Measurements from ENCODE around the gene CYTIP.

DNA sequence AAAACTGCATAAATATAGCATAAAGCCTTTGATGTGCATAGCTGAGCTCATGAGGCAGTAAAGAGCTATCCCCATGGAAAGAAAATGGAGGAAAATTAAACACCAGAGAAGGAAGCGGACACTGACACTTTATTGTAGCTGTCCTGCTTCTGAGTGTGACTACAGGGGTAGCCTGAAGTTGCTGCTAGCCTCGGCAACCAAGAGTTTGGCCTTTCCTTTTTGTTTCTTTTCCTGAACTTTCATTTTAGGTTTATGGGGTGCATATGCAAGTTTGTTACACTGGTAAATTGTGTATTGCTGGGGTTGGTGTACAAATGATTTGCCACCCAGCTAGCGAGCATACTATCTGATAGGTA is 343.1 kb downstream of the NR4A2 start:
- RRBS = no CpG with 5 or more reads among the region's 3 CpGs

DNA sequence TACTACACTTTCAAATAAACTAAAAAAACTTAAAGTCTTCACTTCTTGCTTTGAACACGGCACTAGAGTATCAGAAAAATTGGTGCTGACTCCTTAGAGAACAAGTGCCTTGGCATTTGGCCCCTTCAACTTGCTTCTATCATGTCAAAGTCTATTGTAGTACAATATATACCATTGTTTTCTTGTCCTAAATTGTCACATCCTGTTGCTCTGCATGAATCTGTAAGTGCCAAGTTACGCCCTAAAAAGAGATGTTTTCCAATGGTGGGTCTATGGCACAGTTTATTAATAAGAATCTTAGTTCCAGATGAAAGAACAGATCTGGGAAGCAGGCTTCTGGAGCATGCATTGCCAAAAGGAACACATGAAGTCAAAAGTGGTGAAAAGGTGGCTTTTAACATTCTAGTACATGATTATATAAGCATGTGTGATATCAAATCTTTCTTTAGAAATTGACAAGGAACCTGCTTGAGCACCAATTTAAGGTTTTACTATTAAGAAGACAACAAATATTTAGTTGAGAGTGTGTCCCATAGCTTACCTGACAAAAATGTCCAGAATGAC is 147.7 kb downstream of the NR4A2 start:
- RRBS = no CpG with 5 or more reads among the region's 2 CpGs

- RRBS = 2% methylated on average over 4 of the region's 74 CpGs
These were observed 1.5 kb upstream of the NR4A2 start for GRCh38 chr2:156333741-156334708.

DNA sequence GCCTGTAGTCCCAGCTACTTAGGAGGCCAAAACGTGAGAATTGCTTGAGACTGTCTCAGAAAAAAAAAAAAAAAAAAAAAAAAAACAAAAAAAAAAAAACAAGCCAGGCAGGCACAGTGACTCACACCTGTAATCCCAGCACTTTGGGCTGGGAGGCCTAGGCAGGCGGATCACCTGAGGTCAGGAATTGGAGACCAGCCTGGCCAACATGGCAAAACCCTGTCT is 3.2 kb downstream of the GPD2 start:
- RRBS = no CpG with 5 or more reads among the region's 2 CpGs

DNA sequence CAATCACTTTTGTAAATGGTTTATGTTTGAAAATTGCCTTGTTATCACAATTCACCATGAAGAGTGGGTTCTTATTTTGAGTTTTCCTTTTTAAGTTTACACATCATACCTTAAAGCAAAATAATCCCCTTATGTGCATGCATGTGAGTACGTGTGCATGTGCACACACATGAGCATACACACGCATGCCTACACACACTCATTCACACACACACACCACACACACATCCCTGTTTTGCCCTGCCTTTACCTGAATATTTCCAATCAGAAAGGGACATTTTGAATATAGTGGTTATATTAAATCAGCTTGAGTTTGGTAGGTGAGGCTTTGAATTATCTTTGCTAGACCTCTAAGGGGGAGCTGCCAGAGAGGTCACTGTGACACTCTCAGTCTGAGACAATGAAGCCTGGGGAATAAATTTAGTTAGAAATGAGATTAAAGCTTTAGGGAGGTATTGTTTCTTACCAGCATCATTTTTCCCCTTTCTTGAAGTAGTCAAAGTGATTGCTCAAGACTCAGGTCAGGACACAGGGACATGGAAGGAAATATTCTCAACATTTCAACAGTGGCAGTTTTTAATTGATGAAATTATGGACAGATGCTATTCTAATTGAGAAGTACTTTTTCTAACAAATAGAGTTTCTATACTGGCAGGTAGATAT is 108.9 kb downstream of the GPD2 start:
- RRBS = no CpG with 5 or more reads among the region's 2 CpGs

DNA sequence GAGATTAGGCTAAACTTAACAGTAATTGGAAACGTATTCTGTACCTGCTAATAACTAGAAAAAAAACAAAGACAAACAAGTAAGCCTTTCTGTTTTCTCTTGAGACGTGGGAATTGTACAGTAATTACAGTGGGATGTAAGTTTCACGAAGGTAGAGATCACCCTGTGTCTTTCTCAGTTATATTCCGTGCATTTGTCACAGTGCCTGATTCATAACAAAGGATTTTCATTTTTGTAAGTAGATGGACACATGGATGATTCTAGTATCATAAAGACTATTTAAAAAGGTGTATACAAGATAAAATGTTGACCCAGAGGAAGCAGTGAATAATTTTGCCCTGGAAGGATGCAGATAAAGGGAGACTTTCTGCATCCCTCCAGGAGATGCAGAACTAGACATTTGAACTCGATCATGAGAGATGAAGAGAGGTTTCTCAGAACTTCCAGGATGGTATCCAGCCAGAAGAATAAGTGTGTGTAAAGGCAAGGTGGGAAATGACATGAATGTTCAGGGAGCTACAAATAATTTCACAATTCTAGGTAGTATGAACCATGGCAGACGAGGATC is 110.8 kb downstream of the GPD2 start:
- RRBS = no CpG with 5 or more reads among the region's 6 CpGs

GRCh38 chr2:157258297-157259144 is 1.0 kb downstream of the GALNT5 start:
- RRBS = no CpG with 5 or more reads among the region's 10 CpGs

DNA sequence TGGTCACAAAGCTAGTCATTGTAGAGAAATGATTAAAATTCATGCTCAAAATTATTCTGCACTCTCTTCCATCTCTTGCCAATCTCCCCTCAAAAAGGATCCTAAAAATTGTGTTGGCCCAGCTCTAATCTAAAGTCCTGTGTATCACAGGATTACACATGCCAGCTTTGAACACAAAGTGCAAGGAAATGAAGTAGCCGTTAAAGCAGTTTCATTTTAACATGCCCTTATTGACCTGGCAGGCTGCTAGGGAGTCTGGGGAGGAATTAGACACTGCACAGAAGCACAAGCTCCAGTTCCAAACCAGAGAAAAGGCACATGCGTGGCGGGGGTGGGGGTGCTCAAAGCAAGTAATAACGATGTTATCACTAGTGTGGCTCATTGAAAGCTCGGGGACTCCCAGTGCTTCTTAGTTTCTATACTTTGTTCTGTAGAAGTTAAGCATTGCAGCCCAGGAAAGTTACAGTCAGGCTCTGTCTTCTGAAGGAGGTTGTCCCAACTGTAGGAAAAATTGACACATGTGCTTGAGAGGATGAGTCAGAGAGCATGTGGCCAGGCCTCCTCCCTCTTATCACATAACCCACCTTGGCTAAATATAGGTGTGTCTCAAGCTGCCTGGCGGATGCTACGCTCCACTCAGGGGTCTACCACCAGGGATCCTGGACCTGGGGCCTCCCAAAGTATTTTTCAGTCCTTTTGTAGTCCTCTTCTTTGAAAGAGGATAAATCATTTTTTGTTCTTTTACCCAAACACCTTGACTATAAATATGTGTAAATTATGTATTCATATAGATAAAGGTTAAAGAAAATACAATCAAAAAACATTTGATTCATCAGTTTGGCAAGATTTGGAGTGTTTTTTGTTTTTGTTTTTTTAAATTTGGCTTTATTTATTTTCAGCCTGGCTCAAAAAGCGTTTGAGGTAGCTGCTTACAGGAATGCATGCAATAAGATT is 3.7 kb downstream of the GALNT5 start:
- RRBS = no CpG with 5 or more reads among the region's 8 CpGs

- RRBS = no CpG with 5 or more reads among the region's 3 CpGs
These were observed 39.7 kb downstream of the CYTIP start for GRCh38 chr2:157404069-157404784.

- RRBS = no CpG with 5 or more reads among the region's 4 CpGs
These were observed 32.4 kb downstream of the CYTIP start for GRCh38 chr2:157411432-157411995.

DNA sequence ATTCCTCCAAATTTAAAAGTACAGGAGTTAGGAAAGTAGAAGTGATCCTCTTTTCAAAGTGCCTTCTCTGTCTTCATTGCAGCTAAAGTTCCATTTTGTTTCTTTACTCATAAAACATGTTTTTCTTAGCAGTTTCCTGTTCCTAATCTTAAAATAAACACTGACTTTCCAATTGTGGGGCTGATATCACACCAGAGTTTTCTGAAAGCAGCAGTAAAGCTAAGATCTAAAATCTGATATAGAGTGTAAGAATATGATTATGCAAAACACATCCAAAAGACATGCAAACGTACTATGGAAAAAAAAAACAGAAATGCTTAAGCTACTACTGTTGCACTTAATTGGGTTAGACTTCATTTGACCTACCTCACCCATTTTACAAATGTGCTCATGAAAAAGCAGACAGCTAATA is 10.6 kb downstream of the CYTIP start:
- RRBS = no CpG with 5 or more reads among the region's 1 CpG

DNA sequence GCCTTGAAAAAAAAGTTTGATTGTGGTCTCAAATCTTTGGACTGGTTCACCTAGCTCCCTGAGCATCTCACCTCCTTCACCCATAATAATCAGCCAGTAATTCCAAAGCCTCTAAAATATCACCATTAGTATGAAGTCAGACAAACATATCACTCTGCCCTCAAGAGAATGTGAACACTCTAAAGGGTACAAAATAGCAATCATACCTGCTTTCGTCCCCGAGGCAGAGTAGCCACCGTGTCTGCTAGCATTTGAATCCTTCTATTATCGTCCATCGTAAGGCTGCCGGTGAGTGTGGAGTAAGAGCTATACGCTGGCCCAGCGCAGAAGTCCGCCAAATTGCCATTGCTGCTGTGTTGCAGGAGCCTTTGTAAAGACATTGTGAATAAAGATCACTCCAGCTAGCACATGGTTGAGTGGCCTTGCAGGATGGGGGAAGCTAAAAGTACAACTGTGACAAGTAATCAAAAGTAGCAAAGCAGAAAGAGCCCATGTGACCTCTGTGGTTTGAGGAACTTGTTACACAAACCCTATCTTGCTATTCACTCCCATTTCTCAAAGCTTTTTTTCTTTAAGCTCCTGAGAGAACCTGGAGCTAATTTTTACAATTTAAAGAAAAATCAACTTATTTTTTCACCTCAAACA is at the start of gene CYTIP:
CYTIP (minus strand) TSS at position 449 of the 645 bp plus-strand sequence.
- RRBS = no CpG with 5 or more reads among the region's 9 CpGs

- RRBS = no CpG with 5 or more reads among the region's 3 CpGs
These were observed 24.9 kb upstream of the CYTIP start for GRCh38 chr2:157468709-157469269.

DNA sequence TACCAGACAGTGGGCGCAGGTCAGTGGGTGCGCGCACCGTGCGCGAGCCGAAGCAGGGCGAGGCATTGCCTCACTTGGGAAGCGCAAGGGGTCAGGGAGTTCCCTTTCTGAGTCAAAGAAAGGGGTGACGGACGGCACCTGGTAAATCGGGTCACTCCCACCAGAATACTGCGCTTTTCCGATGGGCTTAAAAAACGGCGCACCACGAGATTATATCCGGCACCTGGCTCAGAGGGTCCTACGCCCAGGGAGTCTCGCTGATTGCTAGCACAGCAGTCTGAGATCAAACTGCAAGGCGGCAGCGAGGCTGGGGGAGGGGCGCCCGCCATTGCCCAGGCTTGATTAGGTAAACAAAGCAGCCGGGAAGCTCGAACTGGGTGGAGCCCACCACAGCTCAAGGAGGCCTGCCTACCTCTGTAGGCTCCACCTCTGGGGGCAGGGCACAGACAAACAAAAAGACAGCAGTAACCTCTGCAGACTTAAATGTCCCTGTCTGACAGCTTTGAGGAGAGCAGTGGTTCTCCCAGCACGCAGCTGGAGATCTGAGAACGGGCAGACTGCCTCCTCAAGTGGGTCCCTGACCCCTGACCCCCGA is 71.5 kb upstream of the CYTIP start:
- RRBS = no CpG with 5 or more reads among the region's 29 CpGs

DNA sequence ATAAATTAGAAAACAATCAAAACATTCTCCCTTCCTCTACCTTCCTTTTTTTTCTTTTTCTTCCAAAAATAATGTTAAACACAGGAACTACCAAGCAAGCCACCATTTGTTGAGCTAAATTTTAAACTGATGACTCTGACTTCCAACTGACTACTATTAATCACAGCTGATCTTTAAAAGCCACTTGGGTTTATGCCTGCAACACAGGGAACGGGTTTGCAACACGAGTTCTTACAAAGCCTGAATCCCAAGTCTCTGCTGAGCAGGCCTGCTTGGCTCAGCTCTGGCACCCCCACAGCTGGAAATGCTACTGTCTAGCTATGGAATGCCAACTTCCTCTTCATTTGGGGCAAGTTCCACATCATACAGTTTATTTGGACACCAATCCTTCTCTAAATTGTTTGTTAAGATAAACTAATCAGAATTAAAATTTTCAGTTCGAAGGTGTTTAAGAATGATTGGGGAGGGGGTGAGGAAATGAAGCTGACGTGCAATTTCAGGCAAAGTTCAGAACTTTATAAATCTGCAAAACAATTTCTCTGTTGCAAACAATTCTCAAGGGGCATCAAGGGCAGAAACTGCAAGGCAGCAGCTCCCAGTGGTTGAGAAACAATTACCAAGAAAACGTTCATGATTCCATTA is 119.4 kb upstream of the ACVR1C start:
- RRBS = no CpG with 5 or more reads among the region's 5 CpGs

- RRBS = no CpG with 5 or more reads among the region's 4 CpGs
These were observed 37.6 kb downstream of the ACVR1 start for GRCh38 chr2:157838494-157839049.

DNA sequence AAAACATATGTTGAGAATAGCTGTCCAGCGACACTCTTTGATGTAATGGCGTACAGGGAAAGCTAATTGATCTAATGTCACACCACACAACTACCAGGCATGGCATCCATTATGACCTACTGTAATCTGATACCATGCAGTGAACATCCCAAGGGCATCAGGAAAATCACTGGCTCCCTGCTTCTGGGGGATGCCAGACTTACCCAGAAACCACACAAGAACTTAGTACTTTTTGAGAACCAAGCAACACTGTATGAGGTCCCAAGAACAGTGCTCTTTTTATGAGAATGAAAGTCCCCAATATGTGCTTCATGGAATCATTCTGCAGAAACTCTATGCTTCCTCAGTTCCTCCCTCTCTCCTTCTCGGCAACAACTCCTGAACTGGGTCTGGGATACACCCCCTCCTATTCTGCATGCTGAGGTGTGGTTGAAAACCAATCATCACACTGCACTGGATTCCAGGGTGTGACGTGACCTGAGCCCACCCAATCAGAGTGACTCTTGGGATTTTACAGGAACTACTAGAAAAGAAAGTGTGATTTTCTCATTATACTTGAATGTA is 36.5 kb downstream of the ACVR1 start:
- RRBS = no CpG with 5 or more reads among the region's 4 CpGs

DNA sequence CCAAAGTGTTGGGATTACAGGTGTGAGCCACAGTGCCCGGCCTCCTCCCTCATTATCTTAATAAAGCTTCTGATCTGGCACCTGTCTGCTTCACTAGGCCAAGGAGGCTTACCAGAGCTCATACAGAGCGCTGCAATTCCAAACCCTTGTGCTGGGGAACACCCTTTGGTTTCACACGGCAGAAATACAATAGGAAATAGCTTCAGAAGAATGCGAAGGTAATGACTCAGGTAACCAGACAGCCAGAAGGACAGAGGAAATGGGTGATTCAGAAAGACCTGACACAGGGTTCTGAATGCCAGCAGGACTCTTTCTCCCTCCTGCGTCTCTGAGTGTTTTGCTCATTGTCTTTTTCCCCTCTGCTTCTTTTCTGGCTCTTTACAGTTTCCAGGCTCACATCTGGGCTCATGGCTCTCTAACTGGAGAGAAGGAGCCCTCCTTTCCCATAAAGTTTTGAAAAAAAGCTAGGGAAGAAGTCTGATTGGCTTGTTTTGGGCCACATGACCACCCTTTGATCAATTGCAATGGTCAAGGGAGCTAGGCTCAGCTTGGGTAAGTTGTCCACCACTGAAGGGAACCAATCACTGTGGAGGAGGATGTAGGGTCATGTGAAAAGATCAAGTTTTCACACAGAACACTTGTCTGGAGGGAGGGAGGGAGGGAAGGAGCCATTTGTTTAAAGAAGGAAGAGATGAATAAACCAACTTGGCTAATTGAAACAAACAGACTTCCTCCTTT is 90.5 kb upstream of the UPP2 start:
- RRBS = no CpG with 5 or more reads among the region's 5 CpGs

DNA sequence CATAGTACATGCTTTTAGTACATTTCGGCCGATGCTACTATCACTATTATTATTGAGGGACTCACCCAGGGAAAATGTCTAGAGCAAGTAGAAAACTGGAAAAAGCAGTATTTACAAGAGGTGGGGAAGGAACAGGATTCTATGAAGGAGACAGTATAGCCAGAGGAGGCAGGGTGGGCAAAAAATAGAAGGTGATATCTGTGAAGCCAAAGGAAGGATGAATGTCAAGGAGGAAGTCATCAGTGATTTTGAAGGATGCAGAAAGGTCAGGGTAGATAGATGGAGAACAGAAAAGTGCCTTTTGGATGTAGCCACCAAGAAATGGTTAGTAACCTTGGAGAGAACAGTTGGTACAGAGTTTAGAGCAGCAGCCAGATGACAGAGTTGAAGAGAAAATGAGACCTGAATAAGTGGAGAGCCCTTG is 101.5 kb downstream of the PKP4 start:
- RRBS = no CpG with 5 or more reads among the region's 2 CpGs

- RRBS = no CpG with 5 or more reads among the region's 7 CpGs
These were observed 131.6 kb upstream of the DAPL1 start for GRCh38 chr2:158663257-158664079.